ENCODE data around the gene CRTAP.

DNA sequence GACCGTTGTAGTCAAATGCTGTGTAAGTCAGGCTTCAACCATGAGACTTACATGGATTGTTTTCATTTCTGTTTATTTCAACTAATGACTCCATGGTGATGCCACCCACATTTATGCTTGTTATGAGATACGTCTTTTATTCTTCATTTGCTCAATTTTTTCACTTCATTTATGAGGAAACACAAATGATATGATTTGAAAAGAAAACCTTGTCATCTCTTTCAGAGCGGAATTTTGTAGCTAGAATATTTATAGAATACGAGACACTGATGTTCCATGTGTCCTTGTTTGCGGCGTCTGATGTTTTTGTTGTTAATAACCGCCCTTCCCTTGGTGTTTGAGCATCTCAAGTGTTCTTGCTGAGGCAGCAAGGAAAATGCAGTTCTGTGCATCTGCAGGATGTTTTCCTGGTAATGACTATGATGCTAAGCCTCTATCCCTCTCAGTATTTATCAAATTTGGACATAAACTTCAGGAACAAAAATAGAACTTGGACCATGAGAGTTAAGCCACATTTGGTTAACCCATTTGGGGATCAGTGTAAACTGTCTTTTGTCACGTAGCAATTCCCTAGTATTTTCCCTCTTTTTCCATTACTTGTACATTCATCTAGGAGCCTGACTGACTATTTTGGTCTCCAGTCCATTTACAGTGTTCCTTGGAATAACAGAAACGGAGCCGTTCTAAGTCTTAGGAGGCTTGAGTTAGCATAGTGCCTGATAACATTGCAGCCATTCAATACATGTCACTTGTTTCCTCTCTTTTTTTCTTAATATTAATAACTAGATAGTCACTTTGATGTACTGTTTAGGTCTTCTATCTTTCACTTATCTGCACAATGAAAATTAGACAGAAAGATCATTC, 250.7 kb downstream of the RBMS3 start:
- PRO-cap: no peak

DNA sequence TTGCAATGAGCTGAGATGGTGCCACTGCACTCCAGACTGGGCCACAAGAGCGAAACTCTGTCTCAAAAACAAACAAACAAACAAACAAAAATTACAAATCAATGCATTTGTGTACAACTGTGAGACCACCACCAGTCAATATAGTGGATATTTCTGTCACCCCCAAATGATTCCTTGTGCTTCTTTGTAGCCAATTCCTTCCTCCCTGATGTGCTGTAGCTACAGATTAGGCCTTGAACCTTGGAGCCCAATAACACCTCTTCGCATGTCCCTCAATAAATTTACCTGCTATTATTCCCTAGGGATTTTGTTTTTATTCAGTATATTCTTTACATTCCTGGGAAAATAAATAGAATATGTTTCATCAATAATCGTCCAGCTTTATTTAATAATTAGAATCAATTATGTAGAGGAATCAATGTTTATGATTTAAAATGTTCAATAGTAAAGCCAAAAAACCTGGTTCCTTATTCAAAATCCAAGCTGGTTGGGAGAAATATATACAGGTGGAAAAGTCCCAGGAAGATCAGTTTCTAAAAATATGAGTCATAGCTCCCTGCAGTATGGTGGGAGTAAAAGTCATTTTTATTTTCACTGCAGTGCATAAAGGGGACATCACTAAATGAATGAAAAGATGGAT, 335.7 kb downstream of the RBMS3 start:
- PRO-cap: no peak

GRCh38 chr3:29639321-29640382, 358.8 kb downstream of the RBMS3 start:
- PRO-cap: no peak

GRCh38 chr3:30511418-30511993, 94.9 kb upstream of the TGFBR2 start:
- PRO-cap: no peak

GRCh38 chr3:30598801-30599367, 7.5 kb upstream of the TGFBR2 start:
- PRO-cap: no peak

GRCh38 chr3:30638778-30639403, 32.5 kb downstream of the TGFBR2 start:
- PRO-cap: no peak

- PRO-cap: bidirectional peak, plus-strand start at chr3:30649847, minus-strand start at chr3:30649704
Observed at GRCh38 chr3:30649615-30649907, 43.2 kb downstream of the TGFBR2 start.

DNA sequence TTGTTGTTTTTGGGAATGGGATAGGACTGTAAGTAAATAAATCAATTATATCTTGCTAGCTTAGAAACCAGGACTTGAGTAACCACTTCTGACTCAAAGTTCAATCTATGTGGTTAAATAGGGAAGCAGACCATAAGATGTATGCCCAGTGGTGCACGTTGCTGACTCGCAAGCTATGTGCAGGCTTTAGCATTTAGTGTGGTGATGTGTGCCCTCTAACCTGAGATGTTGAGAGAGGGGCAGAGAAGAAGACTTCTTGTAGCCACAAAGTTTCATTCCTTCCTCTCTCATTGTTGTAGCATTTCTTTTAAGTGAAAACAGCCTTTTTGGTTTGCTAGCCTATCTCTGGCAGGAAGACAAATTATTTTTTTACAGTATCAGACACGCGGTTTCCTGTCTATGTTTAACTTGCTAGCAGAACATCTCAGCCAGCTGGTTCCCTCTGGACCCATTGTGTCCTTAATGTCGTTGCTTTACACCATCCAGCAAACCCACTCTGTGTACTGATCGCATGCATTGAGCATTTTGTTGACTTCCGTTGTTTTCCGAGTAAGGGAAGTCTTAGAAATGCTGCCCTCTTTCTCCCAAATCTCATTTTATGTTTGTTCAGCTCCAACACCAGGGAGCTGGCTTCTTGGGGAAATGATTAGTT, 52.1 kb downstream of the TGFBR2 start:
- PRO-cap: bidirectional peak, plus-strand start at position 600 of the sequence, minus-strand start at position 464 of the sequence

- PRO-cap: no peak
Observed at GRCh38 chr3:31876332-31876902, 104.6 kb downstream of the OSBPL10 start.

DNA sequence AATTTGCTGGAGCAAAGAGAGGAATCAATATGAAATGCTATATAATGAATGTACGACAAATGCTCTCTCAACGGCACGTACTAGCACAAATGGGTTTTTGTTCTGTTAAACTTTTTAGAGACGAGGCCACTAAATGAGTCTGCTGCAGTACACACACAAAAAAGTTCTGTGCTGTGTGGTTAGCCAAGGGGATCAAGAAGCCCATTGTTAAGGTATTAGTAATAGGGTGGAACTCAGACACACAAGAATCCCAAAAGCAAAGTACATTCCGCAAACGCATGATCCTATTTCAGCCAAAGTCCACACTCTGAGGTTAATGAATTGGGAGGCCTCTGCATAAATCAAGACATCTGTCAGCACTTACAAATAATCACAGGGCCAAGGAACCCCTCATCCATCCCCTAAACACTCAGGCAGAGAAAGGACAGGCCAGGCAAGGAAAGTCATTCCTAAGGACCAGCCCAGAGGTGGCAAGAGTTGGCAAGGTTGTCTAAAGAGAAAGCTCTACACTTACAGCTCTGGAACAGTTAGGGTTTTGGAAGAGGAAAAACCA, 12.1 kb downstream of the OSBPL10 start:
- PRO-cap: no peak

GRCh38 chr3:32253290-32253489, 14.7 kb downstream of the CMTM8 start:
- PRO-cap: no peak

DNA sequence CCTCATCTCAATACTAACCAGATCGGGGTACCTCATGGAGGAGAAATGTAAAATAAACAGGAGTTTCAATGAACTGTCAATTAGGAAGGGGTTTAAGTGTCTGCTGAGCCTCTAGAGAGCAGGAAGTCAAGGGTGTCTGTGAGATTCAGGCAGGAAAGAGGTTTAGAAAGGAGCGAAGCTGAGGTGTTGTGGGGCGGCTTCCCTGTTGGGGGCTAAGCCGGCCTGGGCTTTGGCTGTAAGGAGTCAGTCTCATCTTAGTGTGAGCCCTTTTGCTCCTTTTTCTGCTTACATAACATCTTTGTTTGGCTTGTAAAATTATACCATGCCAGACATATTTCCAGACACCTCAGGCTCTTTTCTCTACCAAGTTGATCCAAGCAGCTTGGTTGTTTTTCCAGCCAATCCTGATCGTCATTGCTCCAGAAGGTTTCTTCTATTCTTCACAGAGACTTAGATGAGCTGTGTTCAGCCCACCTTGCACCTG, 36.7 kb downstream of the CMTM7 start:
- PRO-cap: no peak

GRCh38 chr3:32684004-32684524, 924 bp upstream of the CNOT10 start:
- PRO-cap: no peak

- PRO-cap: no peak
Observed at GRCh38 chr3:32816953-32817603, 719 bp upstream of the TRIM71 start.

GRCh38 chr3:32820039-32820767, 2.4 kb downstream of the TRIM71 start:
- PRO-cap: no peak

- PRO-cap: no peak
Observed at GRCh38 chr3:32821129-32821530, 3.3 kb downstream of the TRIM71 start.

DNA sequence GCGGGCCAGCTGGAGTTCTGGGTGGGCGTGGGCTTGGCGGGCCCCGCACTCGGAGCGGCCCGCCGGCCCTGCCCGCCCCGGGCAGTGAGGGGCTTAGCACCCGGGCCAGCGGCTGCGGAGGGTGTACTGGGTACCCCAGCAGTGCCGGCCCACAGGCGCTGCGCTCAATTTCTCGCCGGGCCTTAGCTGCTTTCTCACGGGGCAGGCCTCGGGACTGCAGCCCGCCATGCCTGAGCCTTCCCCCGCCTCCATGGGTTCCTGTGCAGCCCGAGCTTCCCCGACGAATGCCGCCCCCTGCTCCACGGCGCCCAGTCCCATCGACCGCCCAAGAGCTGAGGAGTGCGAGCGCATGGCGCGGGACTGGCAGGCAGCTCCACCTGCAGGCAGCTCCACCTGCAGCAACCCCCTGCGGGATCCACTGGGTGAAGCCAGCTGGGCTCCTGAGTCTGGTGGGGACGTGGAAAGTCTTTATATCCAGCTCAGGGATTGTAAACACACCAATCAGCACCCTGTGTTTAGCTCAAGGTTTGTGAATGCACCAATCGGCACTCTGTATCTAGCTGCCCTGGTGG, 48.5 kb upstream of the CCR4 start:
- PRO-cap: unidirectional peak, minus-strand start at position 286 of the sequence; unidirectional peak, minus-strand start at position 442 of the sequence

- PRO-cap: unidirectional peak, minus-strand start at chr3:32918244
Observed at GRCh38 chr3:32918024-32918469, 33.4 kb upstream of the CCR4 start.

DNA sequence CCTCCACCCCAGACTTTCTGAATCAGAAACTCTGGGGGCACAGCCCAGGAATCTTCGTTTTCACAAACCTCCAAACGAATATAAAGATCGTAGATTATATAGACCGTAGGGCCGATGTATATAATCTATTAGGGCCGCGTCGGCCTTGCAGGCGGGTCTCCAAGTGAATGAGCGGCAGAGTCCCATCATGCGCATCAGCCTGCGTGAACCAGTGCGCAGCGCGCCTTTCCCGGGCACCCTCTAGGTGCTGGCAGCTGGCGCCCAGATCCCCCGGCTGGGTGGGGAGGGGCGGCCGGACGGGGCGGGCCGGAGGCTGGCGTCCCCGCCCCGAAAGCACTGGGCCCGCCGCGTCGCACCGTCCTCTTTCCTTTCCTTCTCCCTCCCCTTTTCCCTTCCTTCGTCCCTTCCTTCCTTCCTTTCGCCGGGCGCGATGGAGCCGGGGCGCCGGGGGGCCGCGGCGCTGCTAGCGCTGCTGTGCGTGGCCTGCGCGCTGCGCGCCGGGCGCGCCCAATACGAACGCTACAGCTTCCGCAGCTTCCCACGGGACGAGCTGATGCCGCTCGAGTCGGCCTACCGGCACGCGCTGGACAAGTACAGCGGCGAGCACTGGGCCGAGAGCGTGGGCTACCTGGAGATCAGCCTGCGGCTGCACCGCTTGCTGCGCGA, at the start of gene CRTAP:
CRTAP (plus strand) TSS at position 367 of the 666 bp plus-strand sequence.
- PRO-cap: bidirectional peak, plus-strand start at position 415 of the sequence, minus-strand start at position 280 of the sequence

DNA sequence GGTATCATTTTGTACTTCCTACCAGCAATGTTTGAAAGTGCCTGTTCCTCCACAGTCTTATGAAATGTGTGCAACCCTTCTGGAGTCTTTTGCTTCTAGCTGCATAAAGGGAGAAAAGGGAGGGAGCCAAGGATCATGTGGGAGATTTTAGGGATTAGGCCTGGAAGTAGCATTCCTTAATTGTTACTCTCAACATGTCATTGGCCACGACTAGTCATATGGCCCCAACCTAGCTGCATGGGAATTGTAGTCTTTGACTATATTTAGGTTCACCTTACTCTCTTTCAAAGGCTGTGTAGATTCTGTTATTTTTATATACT, 14.9 kb downstream of the CRTAP start:
- PRO-cap: no peak

Measured in endothelial cell (in vitro differentiated cells).